Ishikawa (cell line): ENCODE results near the genes PNMA6A, L1CAM and ARHGAP4.

DNA sequence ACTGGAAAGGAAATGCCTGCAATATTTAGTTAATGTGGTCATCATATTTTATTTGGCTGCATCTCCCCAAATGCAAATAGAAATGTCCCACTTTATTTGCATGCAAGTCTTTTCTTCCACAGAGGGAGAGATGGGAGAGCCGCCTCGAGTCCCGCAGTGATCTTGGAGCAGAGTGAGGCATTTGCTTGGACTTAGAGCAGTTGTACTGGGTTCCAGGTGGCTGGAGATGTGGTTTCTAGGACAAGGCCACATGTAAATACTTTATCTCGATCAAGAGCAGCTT, 146.6 kb upstream of the EOLA2 start:
- RRBS, result no CpG with 5 or more reads among the region's 4 CpGs

GRCh38 chrX:150546577-150547254, 21.7 kb upstream of the MTM1 start:
- RRBS, result no CpG with 5 or more reads among the region's 9 CpGs

GRCh38 chrX:150983845-150984205, 690 bp downstream of the HMGB3 start:
- RRBS, result 2% methylated on average over 37 of the region's 67 CpGs

DNA sequence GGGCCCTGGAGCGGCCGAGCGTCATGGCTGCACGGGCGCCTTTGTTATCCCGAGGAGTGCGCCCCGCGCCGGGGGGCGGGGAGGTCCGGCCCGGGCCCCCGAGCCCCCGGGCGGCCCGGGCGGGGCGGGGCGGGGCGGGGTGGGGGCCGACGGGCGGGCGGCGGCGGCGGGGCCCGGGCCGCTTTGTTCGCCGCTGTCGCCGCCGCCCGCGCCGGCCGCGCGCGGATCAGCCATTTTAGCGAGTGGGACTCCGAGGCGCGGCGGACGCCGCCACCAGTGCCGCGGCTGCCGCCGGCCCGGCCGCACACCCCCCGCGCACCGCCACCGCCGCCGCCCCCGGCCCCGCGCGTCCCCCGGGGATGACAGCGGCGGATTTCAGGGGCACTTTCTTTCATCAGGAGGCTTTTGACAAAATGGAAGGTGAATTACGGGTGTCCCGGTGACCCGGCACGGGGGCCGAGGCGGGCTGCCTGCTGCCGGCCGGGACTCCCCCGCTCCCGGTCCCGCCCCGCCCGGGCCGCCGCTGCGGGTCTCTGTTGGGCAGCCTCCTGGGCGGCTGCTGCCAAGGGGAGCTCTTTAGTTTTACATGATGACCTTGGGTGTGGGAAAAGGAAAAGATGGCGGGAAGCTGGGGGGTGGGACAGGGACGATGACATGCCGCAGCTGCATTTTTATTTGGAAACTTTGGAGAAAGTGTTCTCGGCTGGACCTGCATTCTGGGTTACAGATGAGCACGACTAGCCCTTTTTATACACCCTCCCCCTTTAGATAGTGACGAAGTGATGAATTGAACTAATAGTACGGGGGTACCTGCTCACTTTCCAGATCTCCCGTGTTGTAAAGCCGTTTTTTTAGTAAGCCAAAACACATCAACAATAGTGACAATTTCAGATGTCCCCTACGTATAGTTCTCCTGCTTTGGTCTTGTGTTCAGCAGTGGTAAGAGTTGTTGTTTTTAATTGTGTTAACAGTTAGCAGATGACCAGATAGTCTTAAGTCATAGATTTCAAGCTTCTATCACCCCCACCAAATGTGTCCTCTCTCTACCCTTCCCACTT, 1.4 kb downstream of the HMGB3 start:
- RRBS, result 1% methylated on average over 48 of the region's 95 CpGs

DNA sequence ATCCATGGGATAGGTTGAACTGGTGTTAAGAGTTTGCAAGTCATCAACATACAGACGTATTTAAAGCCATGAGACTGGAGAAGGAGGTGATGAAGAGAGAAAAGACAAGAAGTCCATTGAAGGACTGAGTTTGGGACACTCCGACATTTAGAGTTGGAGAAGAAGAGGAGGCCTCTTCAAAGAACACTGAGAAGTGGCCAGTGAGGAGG, 119 bp upstream of the CNGA2 start:
- RRBS, result no CpG with 5 or more reads among the region's 2 CpGs

DNA sequence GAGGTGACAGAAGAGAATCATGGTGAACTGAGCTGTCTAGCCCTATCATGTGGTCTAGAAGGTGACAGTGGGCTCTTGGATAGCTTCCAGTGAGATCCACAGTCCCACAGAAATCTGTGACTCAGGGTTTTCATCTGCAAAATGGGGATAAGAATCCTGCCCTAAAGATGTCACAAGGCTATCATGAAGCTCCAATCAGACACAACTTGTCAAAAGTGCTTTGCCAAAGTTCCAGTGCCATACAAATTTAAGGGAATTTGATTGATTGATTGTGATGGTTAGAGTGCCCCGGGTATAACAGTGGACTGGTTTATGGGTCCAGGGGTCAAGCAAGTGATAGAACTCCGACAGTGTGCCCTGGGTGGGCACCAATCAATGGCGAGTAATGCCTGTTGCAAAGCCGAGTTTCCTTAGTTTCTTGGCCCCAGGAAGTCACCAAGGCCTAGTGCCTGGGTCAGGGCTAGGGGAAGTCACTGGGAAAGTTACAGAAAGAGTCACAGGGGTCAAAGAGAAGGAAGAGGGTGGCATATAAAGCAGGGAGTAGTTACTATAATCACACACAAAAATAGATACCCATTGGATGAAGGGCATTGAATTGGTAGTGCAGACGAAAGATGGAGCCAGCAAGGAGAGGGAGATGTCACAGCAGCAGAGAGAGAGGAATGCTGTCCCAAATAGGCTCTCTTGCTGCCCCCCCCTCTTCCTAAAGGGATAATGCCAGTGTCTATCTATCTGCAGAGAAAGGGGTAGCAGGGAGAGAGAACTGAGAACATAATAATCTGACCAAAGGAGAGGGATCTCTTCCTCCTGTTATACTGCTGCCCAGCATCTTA, 20.9 kb downstream of the GABRE start:
- RRBS, result no CpG with 5 or more reads among the region's 5 CpGs

DNA sequence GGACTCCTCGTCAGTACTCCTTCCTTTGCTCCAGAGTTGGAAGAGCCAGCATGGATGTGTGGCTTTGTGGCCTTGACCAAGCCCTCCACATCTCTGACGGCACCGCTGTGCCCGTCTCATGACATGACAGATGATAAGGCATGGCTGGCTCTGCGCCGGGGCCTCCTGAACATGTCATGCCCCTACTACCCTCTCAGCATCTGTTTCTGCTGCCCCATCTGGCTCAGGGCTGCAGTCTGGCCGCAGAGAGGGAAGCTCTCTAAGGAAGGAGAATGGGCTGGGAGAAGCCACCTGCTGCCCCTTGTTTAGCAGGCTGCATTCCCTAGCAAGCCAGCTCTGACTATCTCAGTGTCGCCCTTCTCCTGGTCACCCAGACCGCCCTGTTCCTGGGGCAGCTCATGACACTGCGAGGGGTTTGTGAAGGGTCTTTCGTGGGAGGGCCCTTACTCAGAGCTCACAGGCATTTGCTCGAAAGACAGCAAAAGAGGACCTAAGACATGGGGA, 7.2 kb downstream of the ZNF185 start:
- RRBS, result no CpG with 5 or more reads among the region's 12 CpGs

GRCh38 chrX:152945099-152945942, 47.5 kb downstream of the ZNF185 start:
- RRBS, result no CpG with 5 or more reads among the region's 9 CpGs

DNA sequence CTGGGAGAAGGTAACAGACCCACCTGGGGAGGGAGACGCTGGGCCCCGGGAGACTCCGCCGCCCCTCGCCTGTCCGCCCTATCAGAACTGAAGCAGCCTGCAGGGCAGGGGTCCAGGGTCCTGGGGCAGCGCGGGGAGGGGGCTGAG, 232 bp downstream of the PNMA3 start:
- RRBS, result 2% methylated on average over 2 of the region's 8 CpGs

GRCh38 chrX:153072204-153072724, at the start of gene PNMA6A:
PNMA6A (plus strand) TSS chrX:153072454.
- RRBS, result no CpG with 5 or more reads among the region's 69 CpGs

- RRBS, result no CpG with 5 or more reads among the region's 14 CpGs
These were observed 9.8 kb upstream of the ATP2B3 start for GRCh38 chrX:153507572-153508089.

- RRBS, result 5% methylated on average over 20 of the region's 28 CpGs
These were observed 250 bp downstream of the BCAP31 start for GRCh38 chrX:153724002-153724272.

DNA sequence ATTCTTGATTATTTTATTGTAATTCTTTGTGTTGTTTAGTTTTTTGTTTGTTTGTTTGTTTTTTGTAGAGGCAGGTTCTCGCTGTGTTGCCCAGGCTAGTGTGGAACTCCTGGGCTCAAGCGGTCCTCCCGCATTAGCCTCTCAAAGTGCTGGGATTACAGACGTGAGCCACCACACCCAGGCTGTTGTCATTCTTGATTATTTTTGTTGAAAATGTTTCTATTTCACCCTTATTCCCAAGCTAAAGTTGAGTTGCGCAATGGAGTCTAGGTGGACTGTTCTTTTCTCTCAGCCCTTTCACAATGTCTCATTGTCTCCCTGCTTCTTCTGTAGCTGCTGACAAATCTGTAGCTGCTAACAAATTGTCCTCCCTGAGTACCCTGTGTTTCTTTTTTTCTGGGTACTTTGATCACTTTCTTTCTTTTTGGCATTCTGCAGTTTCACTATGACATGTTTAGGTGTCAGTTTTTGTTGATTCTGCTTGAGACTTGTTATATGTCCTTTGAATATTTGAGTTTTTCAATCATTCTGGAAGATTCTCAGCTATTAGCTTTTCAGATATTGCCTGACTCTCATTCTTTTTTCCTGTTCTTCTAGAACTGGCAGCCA, 6.4 kb downstream of the ABCD1 start:
- RRBS, result no CpG with 5 or more reads among the region's 5 CpGs

DNA sequence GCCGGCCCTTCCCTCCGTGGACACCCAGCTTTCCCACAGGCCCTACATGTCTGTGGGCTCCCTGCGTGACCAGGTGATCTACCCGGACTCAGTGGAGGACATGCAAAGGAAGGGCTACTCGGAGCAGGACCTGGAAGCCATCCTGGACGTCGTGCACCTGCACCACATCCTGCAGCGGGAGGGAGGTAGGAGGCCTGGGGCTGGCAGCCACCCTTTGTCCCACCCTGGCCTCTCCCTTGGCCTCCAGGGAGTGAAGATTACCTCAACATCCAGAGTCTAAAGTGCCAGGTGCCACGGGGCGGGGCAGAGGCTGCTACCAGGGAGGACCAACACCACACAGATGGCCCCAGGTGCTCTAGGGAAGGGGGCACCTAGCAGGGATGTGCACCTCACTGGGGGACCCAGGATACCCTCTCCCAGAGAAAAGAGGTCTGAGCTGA, 15.9 kb downstream of the ABCD1 start:
- RRBS, result no CpG with 5 or more reads among the region's 10 CpGs

DNA sequence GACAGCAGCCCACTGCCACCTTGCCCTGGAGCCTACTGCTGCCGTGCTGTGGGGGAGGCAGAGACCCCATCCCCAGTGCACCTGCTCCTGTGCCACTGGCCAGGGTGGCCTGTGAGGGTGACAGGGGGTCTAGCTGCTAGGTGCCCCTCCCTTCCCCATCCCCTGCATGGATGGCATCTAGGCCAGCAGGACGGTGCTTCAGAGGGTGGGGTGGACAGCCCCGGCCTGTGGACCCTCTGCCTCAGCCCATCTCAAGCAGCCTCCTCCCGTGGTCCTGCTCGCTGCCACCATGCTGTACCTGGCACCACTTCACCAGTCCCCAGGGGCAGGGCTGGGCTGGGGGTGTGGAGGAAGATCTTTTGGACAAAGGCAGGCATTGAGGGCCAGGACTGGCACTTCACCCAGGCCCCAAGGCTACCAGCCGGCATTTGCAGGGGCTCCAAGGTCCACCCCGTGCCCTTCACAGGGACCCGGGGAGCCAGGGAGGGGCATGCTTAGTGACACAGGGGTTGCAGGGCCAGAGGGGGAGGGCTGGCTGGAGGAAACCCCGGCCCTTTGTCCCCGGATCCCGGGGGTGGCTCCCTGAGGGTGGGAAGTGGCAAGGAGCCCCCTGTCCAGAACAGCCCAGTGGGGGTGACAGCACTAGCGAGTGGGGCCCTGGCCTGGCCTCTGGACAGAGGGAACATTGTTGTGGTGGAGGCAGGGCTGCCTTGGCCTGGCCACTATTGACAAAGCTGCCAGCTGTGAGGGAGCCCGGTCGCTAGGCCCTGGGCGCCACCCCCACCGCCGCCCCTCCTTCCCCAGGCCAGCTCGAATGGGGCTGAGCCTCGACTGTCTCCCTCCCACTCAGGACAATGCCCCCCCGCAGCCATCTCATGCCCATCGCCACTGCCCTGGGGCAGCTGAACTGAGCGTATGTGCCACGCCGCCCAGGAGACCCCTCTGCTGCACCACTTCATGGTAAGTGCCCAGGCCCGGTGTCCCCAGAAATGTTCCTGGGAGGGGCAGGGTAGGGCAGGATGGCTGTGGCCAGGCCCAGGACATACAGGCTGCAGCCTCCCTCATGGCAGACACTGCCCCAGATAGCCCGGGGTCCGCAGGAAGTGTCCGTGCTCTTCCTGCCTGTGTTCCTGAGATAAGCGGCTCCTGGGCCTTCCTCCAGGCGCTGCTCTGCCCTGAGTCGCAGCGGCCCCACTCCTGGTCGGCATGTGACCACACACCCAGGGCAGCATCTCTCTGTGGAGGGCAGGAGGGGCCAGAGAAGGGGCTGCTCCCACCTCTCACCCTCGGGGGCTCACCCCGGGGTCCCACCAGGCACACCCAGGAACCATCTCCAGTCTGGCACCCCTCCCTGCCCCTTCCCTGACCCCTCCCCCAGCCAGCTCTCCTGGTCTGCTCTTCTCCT, 1.1 kb downstream of the PLXNB3 start:
- RRBS, result 80% methylated on average over 6 of the region's 35 CpGs

DNA sequence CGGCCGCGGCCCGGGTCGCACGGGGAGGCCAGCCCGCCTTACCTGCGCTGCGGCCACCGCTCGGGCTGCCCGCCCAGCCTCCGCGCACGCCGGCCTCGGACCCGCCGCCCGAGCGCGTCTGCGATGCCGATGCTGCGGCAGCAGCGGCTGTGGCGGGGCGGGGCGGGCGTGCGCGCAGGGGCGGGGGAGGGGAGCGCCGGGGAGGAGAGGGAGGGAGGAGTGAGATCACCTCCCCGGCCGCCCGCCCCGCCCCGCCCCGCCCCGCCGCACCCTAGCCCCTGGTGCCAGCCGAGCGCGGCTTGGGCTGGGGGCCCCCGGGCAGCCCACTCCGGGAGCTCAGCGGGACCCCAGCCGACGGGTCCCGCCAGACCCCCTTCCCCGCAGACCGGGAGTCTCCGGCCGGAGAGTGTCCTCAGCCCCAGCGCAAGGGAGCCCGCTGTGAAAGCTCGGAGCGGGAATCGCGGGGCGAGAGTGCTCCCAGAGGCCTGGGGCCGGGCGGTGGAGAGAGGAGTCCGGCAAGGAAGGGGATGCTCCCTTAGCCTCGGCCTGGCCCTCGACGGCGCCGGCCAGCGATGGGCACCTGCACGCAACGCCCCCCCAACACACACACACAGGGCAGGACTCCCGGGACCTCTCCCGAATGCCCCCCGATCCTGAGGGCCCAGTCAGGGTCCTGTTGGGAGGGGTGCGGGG, at the start of gene L1CAM:
L1CAM (minus strand) TSS at position 151 of the 693 bp plus-strand sequence.
- RRBS, result 4% methylated on average over 48 of the region's 78 CpGs

DNA sequence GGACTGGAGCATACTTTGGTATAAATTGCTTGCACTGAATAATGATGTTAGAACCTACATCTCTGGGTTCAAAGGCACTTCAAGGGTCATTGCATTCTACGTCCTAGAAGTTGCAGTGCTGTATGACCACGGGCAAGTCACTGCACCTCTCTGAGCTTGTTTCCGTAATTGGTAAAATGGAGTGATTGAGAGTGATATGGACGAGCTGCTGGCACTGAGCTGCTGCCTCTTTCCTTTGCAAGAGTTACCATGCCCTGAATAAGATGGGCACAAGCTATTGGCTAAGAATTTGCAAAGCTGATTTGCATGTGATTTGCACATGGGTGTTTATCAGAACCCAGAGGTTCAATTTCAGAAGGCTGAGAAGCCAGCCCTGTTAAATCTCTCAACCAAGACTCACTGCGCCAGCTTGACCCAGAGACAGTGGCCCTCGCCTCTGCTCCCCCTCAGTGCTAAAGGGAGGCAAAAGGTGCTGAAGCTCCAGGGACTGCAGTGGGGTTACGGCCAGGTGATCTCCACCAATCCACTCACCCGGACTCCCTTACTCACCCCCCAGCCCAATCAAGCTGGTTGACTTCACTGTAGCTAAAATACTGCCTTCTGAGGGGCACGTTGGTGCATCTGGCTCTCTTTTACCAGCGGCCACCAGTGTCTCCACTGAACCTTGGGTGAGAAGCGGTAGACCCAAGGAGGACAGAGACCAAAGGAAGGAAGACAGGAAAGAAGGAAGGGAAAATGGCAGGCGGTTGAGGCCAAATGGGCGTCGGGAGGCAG, 665 bp downstream of the ARHGAP4 start:
- RRBS, result no CpG with 5 or more reads among the region's 14 CpGs

DNA sequence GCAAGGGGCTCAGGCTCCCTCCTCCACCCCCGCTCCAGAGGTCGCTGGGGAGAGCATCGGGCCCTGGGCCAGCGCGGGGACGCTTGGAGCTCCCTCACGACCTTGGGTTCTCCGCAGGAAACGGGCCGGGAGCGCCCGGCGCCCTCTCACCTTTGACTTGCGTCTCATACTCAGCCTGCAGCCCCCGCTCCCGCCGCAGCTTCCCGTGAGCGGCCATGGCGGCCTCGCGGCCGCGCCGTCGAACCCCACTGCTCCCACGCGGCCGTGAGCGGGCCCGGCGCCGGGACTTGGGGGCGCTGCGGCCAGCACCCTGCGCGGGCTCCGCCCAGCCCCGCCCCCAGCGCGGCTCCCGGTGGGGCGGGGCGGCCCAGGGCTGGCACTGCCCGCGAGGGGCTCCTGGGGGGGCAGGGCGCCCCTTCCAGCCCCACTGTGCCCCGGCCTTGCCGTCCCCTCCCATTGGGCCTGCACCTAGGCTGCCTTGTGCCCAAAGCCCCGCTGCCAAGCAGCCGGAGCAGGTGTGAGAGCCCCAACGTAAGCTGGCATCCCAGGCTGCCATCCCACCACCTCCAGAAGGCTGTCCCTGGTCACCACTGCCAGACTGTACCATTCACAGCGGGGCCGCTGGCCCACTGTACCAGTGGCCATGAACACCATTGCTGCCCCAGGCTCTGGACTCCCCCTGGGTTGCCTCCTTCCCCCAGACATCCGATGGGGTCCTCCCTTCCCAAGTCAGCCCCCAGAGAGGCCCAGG, at the start of gene ARHGAP4:
ARHGAP4 (minus strand) TSS at position 279 of the 751 bp plus-strand sequence.
- RRBS, result 66% methylated on average over 18 of the region's 55 CpGs

- RRBS, result 99% methylated on average over 6 of the region's 19 CpGs
These were observed 1.7 kb downstream of the RENBP start for GRCh38 chrX:153942700-153943132.

DNA sequence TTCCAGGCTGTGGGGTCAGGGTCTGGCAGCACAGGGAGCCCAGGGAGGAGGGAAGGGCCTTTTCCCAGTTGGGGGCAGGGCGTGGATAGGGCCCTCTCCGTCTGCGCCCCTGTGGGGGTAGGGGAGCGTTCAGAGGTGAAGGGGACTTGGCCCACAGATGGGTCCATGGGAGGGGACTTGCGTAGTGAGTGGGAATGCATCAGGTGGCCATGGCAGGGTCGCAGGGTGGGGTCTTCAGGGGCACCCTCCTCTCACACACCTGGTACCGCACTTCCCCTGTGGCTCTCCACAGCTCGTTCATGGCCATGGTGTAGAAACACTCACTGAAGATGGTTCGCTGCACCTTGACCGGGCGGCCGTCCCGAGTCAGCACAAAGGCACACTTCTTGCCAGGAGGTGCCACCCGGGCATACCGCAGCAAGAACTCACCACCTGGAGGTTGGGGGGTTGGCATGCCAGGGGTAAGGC, 1.1 kb downstream of the RENBP start:
- RRBS, result 94% methylated on average over 5 of the region's 15 CpGs